Subcutaneous preadipocyte (primary cell): ENCODE data around the gene ANXA4.

DNA sequence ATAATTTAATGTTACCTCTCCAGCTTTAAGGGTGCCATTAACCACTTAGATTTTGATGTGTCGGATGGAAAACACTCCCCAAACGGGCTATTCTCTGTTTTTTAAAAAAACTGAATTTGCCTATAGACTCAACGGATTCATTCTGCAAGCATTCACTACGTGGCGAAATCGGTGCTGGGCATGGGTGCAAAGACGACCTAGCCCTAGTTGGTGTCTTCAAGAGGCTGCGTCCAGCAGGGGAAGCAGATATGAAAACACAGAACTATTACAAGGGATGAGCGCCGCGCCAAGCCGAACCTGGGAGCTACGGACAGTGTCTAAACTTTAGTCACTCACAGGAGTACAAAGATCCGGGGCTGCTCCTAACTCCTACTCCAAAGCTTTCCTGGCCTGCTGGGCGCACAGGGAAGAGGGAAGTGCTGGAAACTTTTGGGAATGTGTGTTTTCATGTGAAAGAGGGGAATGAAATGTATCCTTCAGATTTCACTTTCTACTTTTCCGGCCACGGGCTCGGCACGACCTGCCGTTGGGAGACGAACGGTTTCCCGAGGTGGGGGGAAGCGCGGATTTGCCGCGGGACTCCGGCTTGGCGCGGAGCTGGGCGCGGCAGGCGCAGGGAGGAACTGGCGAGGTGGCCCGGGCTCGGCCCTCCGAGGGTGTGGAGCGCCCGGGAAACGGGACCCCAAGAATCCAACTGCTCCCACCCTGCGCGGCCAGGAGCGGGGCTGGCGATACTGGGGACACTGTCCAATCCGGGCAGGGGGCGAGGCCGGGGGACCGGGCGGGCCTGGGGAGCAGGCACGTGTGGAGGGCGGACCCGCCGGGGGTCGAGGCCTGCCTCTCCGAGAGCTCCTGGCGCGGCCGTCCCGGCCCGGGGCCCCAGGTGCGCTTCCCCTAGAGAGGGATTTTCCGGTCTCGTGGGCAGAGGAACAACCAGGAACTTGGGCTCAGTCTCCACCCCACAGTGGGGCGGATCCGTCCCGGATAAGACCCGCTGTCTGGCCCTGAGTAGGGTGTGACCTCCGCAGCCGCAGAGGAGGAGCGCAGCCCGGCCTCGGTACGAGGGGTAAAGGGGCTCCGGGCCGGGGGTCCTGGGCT lies at the start of gene ANXA4:
Gene ANXA4, plus strand, starts transcription at position 1,016 of the 1,098 bp plus-strand sequence.
- CAGE, long polyA plus RNA = start-site peak on the plus strand centred at position 998 of the sequence, 37 bp wide, 2,596 and 870 reads in 2 replicates

DNA sequence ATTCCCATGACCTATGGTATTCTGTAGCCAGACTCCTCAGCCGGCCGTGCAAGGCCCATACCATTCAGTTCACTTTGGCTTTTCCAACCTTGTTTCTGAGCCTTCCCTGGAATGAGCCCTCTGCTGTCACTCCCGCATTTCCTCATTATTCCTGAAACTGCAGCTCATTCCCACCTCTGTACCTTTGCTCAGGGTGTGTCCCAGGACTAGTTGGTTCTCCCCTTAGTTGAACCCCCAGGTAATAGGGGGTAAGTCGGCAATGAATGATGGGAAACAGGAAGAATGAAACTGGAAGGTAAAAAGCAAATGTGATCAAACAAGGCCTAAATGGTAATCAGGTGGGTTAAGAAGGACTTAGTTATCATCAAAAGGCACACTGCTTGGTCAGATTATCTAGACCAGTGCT lies 37.8 kb downstream of the ANXA4 start:
- CAGE, long polyA plus RNA = no peak

- CAGE, long polyA plus RNA = no peak
These were observed 39.4 kb downstream of the ANXA4 start for GRCh38 chr2:69781271-69781807.

DNA sequence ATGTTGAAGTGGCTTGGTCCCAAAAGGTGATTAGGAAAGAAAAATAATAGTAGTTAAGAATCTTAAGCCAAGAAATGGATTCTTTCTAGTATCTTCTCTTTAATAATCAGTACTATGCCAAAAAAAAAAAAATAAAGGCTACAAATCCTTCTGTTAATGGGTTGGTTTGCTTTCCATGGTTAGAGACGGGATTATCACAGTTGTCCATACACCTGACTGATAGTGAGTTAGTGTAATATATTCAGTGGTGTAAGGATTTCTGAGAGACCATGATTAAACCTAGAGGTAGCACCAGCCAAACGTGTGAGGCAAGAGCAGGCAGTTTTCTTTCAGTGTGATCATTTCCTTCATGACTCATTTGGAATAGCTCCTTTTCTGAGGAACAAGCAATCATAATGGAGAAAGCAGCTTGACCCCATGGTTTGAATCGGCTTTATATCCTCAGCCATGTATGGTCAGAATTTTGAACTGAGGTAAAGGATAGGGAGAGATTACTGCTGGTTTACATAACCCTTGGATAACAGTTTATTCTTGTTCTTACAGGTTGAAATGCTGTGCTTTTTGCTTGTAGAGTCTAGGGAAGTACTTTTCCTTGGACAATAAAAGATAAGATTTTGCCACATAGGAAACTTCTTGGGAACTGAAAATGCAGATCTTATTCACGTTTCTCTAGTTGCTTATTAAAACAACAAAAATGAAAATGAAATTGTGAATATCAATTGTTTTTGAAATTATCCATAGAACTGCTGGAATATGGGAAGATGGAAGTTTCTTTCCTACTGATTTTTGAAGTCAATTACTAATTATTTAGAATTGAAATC lies 3.0 kb downstream of the MXD1 start:
- CAGE, long polyA plus RNA = no peak

DNA sequence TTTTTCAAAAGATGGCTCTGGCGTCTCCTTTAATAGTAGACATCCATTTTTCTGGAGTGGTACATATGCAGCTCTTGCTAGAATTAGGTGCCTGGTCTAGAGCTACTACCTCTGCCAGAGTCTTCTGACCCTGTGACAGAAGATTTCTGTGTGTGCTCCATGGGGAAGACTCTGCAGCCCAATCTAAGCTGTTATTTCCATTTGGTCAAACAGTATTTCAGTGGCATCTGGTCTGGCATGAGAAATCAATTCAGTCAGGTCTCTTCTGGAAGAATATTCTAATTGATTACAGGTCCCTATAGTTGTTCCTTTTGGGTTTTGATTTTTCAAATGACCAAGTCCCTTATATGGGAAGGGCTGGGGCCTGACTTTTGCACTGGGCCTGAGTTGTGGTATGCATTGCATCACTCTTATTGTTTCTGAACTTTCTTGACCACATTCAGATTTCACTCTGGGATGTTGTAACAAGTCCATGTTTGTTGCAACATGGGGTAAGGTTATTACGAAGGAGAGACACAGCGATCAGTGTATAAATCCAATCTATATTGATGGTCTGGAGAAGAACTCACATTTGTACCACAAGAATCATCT lies 12.1 kb downstream of the MXD1 start:
- CAGE, long polyA plus RNA = no peak

DNA sequence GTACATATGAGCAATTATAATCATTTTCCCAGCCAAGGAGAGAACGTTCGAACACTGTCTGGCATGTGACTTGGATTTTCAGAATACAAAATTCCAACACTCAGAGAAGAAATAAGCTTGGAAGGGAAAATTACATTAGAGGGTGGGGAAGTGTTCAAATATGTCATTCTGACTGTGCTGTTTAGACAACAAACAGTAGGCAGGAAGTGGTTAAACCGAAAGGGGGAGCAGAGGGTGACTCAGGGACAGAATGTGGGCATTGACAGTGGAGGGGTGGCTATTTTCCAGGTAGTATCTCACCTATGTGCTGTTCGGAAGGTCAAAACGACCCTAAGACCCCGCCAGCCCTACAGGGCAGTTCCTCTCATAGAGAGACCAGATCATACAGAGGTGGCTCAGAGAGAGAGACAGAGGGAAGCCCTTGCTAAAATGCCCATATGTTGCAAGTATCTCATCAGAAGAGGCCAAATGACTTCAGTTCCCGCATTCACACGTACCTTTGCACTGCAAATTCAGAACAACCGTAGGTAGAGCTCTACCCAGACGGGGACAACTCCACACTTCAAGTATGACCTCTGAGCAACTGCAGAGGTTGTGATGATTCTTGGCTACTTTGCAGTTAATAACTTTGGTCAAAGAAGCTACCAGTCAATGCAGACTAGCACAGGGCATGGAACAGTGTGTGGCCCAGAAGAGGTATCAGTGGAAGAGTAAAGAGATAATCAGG lies 14.7 kb downstream of the ASPRV1 start:
- CAGE, long polyA plus RNA = no peak

- CAGE, long polyA plus RNA = no peak
These were observed 21.9 kb upstream of the ASPRV1 start for GRCh38 chr2:69983383-69983704.

GRCh38 chr2:70068743-70069544 lies 18.3 kb upstream of the PCBP1 start:
- CAGE, long polyA plus RNA = no peak

DNA sequence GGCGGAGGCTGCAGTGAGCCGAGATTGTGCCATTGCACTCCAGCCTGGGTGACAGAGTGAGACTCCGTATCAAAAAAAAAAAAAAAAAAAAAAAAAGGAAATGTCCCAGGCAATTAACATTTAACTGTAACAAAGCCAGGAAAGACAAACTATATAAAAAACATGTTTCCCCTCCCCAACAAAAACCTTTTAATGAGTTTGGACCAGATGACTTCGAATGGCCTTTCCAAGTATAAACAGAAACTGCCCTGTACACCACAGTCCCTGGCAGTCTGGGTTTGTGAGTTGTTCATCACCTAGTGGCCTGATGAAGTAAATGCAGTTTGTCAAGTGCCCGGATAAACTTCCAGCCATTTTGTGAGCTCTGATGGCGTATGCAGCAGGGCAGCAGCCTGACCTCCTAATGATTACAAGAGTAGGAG lies 16.6 kb upstream of the PCBP1 start:
- CAGE, long polyA plus RNA = no peak

DNA sequence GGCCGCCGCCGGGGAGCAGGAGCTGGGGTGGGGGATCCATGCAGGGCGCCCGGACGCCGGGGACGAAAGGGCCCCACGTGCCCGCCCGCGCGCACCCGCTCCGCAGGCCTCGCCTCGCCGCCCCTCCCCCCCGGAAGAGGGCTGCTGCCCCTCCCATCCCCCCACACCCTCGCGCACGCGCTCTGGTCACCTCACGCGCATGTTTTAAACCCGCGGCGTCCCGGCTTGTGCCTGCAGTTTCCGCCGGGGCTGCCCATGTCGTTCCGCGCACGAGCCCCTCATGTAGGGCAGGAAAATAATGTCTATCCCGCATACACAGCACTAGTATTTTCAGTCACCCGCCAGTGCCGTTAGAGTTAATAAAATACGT lies 409 bp upstream of the PCBP1 start:
- CAGE, long polyA plus RNA = no peak

DNA sequence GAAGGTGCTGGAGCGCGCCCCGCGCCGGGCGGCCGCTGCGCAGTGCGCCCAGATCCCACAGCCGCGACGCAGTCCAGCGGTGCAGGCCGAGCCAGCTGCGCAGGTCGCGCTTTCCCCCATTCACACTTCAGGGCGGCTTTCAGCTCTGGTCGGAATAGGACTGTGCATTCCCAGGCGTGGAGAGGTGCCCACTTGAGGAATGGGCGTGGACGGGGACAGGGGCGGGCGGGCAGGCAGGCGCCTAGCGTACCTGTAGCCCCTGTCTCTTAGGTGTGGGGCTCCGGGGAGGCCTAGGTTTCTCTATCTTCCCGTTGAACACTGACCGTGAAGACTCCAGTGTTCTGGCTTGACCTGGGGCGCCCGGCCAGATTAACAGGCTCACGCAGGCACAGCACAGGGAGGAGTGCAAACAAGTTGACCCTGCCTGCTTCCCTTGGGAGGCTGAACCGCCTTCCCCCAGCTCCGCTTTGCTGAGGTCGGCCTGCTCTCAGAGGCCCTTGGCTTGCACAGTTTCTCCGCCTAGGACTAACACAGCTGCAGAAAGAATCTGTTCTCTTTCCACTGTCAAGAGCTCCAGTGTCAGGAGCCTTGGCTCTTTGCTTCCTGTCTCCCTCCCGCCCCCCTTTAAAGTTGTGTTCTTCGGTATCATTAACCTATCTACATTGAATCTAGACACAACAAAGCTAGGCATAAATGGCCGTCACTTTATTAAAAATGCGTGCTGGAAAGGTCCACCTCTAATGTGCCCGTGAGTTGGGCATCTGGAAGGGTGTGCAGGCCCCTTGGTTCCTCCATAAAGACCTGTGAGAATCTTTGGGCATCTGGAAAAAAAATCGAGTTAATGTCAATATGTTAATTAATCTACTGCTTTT lies 600 bp downstream of the PCYOX1 start:
- CAGE, long polyA plus RNA = no peak

DNA sequence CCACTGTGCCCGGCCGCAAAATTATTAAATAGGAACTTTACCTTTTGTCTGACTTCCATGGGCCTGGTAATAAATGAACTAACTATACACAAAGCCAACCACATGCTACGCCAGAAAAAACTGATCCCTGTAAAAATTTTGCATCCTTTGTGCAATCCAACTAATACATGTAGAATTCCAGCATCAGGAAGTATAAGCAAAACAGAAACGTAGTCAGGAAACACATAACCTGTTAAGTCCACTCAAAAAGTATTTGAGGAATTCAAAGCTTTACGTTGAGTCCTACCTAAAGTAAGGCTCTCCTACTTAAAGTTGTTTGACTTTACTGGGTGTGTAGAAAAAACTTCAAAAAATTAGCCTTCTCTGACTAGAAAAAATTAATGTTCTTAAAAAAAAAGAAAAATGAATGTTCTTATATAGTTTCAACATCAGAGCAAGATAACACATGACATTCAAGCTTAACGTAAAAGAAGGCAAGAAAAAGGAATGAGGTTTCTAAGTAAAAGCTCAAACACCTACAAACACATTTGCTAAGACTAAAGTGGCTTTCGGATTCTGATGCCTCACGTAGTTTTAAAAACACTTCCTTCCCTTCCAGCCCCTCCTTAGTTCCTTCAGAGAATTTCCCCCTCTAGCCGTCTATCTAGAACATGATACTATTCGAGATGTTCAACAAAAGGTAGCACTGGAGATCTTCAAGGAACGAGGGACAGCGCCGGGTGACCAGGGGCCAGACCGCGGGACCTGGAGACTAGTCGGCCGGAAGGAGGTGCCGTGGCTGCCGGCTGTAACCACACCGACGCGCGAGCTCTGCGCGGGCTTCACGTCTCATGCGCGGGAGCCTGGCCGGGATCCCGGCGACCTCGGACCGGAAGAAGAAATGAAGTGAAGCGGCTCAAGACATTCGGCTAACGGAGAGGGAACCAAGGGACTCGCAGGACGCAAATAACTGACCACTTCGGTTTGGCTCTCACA lies 619 bp downstream of the SNRPG start:
- CAGE, long polyA plus RNA = no peak

DNA sequence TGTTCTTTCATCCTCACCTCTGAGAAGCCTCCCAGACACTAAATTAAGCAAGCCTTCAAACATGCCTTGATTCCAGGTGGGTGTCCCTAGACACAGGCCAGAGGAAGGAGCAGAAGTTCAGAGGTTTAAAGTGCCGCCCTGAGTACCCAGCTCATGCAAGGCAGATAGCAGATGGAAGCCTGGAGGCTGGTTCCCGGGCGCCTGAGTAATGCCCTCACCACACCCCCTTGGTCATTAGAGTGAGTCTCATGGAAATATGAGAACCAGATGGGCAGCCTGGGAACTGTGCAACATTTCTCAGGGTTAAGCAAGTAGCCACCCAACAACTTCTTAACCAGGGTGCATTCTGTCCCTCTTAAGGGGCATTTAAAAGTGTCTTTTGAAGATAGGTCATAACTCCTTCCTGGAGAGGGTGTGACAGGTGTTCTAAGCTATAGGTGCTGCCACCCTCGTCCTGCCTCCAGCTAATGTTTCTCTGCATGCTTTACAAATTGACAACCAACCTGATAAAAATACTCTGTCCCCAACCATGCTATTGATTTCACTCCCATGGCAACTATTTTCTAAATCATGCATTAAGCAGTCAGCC lies 44.0 kb downstream of the TGFA start:
- CAGE, long polyA plus RNA = no peak

GRCh38 chr2:70527333-70528158 lies 26.1 kb downstream of the TGFA start:
- CAGE, long polyA plus RNA = no peak

DNA sequence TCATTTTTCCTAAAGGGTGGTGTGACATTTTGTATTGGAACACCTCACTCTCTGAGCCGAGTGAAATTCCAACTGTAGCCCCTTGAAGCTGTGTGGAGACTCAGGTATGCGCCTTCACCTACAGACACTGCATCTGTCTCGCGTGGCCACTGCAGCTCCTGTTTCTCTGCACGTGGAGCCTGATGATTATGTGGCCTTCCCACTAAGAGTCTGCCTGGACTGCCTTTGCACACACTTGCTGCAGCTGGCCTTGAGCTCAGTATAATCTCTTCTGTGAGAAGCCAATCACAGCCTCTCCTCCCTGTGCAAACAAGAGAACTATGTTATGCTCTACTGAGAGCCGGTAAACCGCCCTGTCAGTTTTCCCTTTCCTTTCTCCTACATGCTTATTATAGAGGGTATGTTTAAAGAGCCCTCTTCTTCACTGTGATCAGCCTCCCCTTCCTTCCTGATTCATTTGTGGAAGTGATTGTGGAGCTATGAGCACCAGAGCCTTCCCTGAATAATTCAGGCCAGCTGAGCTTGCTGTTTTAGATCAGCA lies 3.5 kb upstream of the TGFA start:
- CAGE, long polyA plus RNA = no peak

DNA sequence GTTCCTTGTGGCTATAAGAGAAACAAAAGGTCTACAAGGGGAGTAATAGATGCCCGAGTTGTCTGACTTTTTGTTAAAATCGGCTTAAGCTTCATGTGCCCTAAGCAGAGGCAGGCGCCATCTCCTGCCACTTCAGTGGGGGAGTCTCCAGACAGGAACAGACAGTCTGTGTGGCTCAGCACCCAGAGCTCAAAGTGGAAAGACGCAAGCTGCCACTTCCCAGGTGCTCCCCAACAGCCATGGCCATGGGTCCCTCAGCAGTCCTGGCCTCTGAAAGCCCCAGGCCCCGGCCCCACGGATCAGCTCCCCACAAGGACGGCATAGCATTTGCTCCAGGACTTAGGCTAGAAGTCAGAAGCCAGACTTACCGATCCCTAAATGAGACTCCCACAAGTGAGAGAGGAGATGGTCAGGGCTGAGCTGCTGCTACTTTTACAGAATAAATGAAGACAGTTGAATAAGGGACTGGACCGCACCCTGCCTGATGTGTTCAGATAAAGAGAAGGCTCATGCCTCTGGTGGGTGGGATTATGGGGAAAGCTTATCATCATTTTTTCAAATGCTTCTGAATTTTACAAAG lies 50.6 kb downstream of the ADD2 start:
- CAGE, long polyA plus RNA = no peak

DNA sequence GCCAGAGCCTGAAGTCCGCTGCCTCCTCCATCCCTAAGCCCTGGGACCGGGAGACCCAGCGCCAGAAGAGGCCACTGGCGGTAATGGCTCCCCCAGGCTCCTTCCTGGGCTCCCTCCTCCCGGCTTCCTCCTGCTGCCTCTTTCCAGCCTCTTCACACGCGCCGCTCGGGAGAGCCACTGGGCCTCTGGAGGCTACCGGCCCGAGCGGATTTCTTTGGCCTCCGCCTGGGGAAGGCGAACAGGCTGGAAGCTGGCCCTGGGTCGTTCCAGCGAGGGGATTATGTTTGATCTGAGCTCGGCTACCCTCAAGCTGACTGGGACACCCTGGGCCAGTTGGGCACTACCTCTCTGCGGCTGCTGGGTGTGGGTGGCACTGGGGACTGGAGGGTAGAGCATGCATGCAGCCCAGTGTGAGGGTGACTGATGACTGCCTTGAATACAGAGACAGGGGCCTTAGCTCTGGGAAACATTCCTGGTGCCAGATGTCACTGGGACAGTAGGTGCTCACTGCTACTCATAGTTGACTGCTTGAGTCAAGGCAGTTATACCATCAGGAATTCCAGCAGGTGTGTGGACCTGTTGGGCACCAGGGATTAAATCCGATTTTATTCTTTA lies 1.5 kb downstream of the VAX2 start:
- CAGE, long polyA plus RNA = no peak

GRCh38 chr2:70985757-70986339 lies 7.4 kb downstream of the ANKRD53 start:
- CAGE, long polyA plus RNA = no peak

DNA sequence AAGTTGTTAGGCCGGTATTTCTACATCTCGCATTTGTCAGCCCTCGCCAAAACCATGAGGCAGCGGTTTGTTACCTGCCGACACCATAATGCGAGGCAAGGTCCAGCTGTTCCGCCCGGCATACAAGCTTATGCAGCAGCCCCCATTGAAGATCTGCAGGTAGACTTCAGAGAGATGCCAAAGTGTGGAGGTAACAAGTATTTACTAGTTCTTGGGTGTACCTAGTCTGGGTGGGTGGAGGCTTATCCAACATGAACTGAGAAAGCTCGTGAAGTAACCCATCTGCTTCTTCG lies 18.4 kb upstream of the NAGK start:
- CAGE, long polyA plus RNA = no peak

DNA sequence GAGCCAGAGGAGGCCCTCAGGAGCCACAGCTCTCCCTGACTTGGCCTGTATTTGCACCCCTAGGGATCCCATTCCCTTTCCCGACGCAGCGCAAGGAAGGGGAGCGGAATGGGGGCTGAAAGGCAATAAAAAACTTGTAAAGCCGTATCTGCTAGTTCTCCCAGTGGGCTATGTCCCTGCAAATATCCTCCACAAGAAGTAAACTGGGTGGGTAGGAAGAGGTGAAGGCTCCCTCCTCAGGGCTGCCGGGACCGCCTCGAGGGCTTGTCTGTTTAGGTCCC lies 723 bp upstream of the NAGK start:
- CAGE, long polyA plus RNA = no peak